Thyroid gland (tissue), 7 donors: ENCODE measurements around the genes PABPN1L and ACSF3.

GRCh38 chr16:88842920-88843522 lies 13.7 kb downstream of the GALNS start:
- PRO-cap, 2 experiments, result no peak in any of the 2 experiments
- RAMPAGE, long total RNA, 5 experiments, result no peak in any of the 5 experiments

DNA sequence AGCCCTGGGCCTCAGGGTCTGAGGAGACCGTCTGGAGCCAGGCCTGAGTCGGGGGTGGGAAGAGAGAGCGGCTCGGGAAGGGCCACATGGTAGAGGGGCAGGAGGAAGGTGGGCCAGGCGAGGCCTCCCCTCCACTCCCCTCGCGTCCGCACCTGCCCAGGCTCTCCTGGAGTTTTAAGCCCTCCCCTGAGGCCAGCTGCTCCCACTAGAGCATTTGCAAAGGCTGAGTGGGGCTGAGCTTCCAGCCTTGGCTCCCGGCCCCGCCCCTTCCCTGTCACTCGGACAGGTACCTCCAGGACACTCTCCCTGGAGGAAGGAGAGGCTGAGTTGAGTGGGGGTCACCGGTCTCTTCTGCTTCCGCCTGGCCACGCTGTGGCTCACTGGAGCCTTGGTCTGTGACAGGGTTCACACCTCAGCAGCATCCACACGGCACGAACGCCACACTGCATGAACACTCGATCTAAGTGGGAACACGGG lies at the start of gene PABPN1L:
Gene PABPN1L, minus strand, starts transcription at position 142 of the 477 bp plus-strand sequence.
- PRO-cap, 2 experiments, result no peak in any of the 2 experiments
- RAMPAGE, long total RNA, 5 experiments, result no peak in any of the 5 experiments

GRCh38 chr16:88882481-88883030 lies 16.1 kb upstream of the PABPN1L start:
- PRO-cap, 2 experiments, result no peak in any of the 2 experiments
- RAMPAGE, long total RNA, 5 experiments, result no peak in any of the 5 experiments

DNA sequence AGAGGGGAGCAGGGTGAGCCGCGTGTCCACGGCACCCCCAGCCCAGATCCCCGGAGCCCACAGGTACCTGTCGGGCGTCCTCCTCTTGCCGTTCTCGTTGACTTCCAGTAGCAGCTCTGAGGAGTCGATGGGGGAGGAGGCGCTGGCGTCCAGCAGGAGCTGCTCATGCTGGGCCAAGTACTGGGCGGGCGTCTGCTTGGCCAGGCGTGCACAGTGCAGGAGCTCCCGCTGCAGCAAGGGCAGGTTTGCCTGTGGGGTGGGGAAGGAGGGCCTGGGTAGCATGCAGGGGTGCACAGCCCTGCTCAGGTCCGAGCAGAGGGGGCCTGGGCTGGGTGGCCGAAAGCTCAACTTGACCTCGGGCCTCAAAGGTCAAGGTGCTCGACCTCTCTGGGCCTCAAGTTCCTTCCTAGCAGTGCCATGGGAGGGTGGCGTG lies 19.4 kb upstream of the PABPN1L start:
- PRO-cap, 2 experiments, result peak in 1 of 2 experiments; most common minus-strand start position 62 of the sequence (in 1)
- RAMPAGE, long total RNA, 5 experiments, result no peak in any of the 5 experiments

DNA sequence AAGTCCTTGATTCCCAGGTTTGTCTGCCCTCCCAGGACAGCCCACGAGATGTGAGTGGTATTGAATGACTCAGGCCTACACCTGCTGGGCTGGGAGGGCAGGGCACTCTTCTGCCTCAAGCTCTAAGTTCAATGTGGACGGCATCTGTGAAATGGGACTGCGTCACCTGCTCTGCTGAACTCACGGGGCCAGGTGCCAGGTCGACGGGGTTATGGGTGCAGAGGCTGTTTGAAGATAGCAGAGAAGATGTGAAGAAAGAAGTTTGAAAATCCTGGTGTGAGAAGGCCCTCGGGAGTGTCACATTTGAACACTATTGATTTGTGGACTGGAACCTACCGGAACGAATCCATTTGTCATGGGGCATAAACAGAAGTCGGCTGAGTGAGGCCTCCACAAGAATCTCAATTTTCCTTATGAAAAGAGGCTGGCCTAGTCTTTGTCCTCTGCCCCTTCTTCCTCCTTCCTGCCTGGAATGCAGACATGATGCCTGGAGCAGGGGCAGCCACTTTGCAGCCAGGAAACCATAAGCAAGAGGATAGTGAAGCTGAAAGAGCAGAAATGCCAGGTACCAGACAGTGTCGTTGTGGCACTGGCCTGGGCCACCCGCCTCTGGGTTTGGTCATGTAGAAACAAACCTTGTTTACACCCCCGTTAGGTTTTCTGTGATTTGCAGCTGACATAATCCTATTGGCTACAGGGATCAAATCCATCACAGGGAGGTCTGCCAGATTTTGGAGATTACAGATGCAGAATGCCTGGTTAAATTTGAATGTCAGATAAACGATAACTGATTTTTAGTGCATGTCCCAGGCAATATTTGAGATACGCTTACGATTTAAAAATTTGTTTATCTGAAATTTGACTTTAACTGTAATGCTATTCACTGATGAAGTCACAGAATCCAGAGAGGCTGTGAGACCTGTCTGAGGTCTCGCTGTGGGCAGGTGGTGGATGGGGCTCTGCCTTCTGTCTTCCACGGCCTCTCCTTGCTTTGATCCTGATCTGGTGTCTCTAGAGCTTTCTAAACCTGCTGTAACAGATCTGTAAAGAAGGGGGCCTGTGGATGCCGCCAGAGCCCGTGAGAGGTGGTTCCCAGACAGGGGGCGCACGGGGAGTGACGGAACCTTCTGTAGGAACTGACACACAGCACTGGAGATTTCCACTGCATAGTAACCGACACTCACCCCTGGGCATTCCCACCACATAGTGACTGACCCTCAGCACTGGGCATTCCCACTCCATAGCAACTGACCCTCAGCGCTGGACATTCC lies 16.4 kb downstream of the CBFA2T3 start:
- PRO-cap, 2 experiments, result no peak in any of the 2 experiments
- RAMPAGE, long total RNA, 5 experiments, result no peak in any of the 5 experiments

GRCh38 chr16:88972766-88973765 lies 3.9 kb downstream of the CBFA2T3 start:
- PRO-cap, 2 experiments, result no peak in any of the 2 experiments
- RAMPAGE, long total RNA, 5 experiments, result no peak in any of the 5 experiments

- PRO-cap, 2 experiments, result no peak in any of the 2 experiments
- RAMPAGE, long total RNA, 5 experiments, result no peak in any of the 5 experiments
Measured at GRCh38 chr16:89060320-89060597, 33.4 kb upstream of the ACSF3 start.

- PRO-cap, 2 experiments, result peak in 2 of 2 experiments; most common plus-strand start chr16:89093922 (in 1); most common minus-strand start chr16:89093796 (in 1)
- RAMPAGE, long total RNA, 5 experiments, result no peak in any of the 5 experiments
Measured at GRCh38 chr16:89093527-89094024, at the start of gene ACSF3. TSS of gene ACSF3 (plus strand) at chr16:89093852.

DNA sequence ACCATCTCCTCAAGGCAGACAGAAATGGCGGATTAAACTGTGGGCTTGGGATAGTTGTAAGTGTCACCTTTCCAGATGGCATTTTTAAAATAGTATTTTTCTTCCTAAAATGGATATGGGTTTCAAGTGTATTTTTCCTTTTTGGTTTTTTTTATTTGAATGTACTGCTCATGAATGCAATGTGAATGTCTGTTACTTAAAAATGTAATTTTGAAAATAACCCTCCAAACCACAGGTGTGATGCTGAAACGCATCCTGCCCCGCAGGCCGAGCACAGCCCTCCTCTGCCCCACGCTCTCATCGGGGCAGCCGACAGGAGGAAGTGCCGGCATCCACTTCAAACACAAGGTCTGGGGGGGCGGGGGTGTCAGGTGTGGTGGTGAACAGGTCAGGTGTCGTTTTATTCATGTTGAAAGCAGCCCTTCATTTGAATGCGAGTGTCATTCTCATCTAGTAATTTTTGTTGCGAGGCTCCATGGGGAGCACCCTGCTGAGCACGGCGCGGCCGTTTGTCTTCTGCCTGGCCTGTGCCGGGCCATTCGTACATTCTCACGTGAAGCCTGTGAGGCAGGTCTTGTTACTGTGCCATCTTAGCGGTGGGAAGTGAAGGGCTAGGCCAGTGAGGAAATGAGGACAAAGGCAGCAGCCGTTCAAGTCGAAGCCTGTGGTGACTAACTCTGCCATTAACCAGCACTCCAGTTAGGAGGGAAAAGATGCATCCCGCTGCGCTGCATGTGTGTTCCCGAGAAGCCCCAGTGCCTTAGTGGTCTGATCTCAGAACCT lies 1.8 kb downstream of the ACSF3 start:
- PRO-cap, 2 experiments, result no peak in any of the 2 experiments
- RAMPAGE, long total RNA, 5 experiments, result no peak in any of the 5 experiments

GRCh38 chr16:89098272-89099119 lies 4.8 kb downstream of the ACSF3 start:
- PRO-cap, 2 experiments, result no peak in any of the 2 experiments
- RAMPAGE, long total RNA, 5 experiments, result no peak in any of the 5 experiments

DNA sequence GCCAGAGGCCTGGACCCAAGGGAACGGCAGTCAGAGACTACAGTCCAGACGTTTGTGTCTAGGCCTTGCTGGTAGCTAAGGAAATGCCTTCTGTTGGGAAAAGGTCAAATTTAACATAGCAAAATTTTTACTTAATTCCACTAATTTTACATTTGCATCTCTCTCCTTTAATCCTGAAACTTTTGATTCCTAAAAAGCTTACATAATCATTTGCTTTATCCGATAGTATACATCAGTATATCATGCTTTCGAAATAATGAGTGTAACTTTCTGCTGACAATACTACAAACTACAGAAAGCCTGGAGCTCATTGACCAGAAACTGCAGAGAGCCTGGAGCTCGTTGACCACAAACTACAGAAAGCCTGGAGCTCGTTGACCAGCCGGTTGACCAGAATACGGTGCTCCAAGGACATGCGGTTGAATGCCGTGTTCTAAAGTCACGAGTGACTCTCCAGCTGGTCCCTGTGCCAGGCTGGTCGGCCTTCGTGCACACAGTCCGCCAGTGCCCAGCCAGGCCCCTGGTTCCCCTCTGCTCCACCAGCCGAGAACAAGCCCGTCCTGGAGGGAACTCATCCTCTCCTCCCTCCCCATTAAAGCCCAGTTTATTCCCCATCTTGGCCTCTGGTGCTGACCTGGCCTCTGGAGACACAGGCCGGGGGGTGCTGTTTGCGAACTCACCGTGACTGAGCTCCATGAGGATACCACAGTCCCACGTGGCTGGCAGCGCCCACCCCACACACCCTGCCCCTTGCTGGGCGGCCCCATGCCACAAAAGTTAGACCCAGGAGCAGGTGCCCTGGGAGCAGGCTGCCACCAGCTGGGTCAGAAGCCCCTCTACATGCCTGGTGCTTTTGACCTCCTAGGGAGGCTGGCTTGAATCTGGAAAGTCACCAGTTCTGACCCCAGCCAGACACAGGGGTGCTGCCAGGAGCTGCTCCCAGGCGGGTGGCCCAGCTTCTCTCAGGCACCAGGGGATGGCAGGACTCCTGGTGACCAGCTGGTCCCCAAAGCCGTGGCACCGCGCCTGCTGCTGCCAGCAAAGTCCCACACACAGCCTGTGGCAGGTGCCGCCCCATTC lies 15.6 kb upstream of the CDH15 start:
- PRO-cap, 2 experiments, result no peak in any of the 2 experiments
- RAMPAGE, long total RNA, 5 experiments, result no peak in any of the 5 experiments

DNA sequence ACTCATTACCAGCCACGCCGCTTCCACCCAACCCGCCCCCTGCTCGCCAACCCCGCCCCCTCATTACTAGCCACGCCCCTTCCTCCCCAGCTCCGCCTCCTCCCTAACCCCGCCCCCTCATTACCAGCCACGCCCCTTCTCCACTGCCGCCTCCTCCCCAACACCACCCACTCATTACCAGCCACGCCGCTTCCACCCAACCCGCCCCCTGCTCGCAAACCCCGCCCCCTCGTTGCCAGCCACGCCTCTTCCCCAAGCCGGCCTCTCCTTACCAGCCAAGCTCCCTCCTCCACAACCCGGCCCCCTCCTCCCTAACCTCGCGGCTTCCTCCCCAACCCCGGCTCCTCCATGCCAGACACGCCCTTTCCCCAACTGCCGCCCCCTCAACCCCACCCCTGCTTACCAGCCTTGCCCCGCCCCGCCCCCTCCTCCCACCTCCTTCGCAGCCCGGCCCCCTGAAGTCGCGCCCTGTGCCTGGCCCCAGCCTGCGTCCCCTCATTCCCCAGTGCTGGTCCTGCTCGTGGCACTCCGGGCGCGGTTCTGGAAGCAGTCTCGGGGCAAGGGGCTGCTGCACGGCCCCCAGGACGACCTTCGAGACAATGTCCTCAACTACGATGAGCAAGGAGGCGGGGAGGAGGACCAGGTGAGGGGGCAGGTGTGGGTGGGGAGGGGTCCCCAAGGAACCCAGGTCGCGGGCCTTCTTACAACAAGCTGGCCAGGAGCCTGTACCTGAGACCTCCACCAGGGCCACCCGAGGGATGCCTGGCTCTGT lies 7.2 kb downstream of the SLC22A31 start:
- PRO-cap, 2 experiments, result no peak in any of the 2 experiments
- RAMPAGE, long total RNA, 5 experiments, result no peak in any of the 5 experiments

DNA sequence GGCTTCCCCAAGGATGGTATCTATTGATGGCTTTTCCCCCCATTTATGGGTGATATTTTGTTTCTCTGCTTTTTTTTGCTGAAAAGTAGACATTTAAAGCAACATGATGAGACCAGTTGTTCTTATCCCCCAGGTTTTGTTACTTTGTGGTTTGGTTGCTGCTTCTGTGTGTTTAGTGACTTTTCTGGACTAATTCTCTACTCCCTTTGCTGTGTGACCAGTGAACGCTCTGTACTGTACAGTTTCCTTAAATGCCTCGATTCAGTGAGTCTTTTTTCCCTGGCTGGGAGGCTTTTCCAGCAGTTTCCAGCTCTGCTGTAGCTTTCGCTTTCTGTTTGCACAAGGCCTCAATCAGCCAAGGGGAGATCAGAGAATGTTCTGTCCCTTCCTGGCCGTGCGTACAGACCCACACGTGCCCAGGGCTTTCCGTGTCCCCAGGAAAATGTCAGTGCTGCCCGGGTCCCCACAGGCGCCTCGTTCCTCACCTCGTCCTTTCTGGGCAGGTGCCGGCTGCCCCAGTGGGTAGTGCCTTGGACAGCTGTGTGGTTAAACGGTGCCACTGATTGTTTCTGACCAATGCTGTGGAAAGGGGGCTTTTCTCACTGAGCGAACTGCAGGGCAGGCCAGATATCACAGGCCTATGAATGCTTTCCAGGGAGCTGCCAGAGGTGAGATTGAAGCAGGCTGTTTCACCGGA lies 44.1 kb downstream of the ZNF778 start:
- PRO-cap, 2 experiments, result peak in 1 of 2 experiments; most common plus-strand start position 381 of the sequence (in 1); most common minus-strand start position 236 of the sequence (in 1)
- RAMPAGE, long total RNA, 5 experiments, result no peak in any of the 5 experiments

DNA sequence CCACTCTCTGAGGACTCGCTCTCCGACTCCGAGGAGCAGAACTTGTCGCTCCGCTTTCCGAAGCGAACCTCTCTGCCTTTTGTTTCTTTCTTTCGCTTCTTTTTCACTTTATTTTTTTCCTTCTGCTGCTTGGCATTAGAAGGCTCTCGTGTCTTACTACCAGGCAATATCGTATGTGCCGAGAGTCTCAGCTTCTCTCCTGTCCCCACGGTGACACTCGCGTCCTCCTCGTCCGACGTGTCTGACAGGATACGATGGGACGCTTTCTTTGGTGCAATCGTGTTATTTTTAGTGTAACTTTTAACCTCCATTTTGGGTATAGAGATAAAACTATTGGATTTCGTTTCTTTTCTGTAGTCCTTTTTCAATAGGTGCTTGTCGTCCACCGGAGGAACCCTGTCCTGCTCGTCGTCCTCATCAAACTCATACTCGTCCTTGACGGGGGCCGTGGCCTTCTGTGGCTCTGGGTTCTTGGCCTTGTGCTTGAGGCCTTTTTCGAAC lies 67.6 kb downstream of the ZNF778 start:
- PRO-cap, 2 experiments, result no peak in any of the 2 experiments
- RAMPAGE, long total RNA, 5 experiments, result no peak in any of the 5 experiments

GRCh38 chr16:89296957-89297524 lies 79.5 kb downstream of the ZNF778 start:
- PRO-cap, 2 experiments, result no peak in any of the 2 experiments
- RAMPAGE, long total RNA, 5 experiments, result no peak in any of the 5 experiments

DNA sequence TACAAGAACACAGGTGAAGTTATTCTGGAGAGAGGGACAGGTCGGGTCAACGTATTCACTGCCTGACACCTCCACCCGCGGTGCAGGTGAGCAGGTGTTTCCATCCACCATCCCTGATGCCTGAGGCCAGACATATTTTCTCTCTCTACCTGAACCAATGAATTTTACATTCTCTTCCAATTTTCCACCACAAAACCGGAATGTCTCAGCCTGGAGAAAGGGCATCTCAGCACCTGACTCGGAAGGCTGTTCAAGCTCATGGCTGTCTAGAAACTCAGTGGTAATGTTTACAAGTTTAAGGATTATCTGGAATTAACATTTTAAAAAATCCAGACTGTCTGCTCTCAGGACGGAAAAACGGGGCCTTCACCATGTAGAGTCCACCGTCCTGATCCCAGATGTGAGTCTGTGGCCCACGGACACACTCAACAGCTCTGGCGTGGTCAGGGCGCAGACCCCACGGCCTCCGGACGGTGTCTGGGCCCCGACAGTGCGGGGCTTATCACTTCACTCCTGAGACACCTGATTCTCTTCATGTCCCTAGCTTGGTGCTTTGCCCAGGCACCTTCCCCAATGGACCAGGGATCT lies 101.4 kb downstream of the ZNF778 start:
- PRO-cap, 2 experiments, result no peak in any of the 2 experiments
- RAMPAGE, long total RNA, 5 experiments, result no peak in any of the 5 experiments

DNA sequence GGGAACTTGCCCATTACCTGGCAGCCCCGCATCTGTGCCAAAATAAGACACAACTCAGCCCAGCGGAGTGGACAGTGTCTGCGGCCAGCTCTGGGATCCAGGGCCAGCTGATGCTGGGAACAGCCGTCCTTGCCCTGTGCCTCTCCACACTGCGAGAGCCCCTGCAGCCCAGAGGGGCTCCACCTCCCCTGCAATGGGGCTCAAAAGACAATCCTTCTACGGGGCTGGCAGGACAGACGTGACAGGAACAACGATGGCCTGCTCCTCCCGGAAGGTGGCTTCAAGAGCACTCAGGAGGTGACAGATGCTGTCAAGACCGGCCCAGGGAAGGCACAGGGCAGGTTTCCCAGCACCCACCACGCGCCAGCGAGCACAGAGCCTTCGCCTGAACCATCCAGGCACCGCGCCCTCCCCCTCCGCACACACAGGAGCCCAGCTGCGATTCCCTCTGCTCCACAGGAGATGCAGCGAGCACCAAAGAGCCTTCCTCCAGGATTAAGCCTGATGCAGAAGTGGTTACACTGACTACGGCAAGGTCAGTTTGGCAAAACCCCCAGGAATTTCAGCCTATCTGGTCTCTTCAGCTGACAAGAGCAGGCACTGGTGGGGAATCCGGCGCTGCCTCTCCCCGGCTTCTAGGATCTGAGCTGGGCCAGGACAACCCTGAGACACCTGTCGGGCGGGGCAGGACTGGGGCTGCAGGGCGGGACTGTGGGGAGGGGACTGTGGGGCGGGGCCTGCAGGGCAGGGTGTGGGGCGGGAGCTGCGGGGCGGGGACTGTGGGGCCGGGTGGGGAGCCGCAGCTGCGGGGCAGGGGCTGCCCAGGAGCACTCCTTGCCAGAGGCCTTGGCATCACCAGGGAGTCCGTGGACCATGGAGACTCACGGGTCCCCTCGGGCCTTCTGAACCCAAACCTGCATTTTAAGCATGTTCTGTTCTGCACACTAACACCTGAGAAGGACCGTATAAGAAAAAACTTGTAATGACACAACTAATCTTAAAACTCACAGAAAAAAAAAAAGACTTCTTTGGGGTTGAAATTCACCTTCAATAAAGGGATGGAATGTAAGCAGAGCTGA lies 103.5 kb downstream of the ZNF778 start:
- PRO-cap, 2 experiments, result no peak in any of the 2 experiments
- RAMPAGE, long total RNA, 5 experiments, result no peak in any of the 5 experiments

GRCh38 chr16:89334854-89335770 lies 117.6 kb downstream of the ZNF778 start:
- PRO-cap, 2 experiments, result no peak in any of the 2 experiments
- RAMPAGE, long total RNA, 5 experiments, result no peak in any of the 5 experiments

- PRO-cap, 2 experiments, result no peak in any of the 2 experiments
- RAMPAGE, long total RNA, 5 experiments, result no peak in any of the 5 experiments
Measured at GRCh38 chr16:89359180-89360247, 130.8 kb downstream of the ANKRD11 start.

DNA sequence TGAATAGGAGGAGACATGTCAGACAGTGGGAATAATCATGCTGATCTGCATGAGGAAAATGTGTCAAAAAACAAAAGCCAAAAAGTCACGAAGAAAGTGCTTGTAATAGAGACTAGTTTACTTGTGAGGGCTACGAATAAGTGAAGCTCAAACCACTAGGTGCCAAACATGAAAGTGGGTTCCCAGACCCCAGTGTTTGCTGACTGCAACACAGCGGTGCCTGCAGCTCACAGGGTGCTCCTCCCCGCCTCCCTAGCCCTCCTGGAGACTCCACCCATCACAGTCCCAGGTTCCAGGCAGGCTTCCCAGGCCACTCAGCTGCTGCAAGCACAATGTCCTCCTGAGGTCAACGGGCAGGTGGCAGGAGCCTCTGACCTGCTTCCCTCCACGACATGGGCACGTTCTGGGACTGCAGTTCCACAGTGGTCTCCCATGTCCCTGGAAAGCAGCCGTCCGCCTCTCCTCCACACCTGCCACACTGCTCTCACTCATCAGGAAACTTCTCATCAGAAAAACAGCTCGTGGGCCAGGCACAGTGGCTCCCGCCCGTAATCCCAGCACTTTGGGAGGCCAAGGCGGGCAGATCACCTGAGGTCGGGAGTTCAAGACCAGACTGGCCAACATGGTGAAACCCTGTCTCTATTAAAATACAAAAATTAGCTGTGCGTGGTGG lies 96.4 kb downstream of the ANKRD11 start:
- PRO-cap, 2 experiments, result no peak in any of the 2 experiments
- RAMPAGE, long total RNA, 5 experiments, result no peak in any of the 5 experiments